Foreskin fibroblast (primary cell): ENCODE measurements around a stretch of chr6.

DNA sequence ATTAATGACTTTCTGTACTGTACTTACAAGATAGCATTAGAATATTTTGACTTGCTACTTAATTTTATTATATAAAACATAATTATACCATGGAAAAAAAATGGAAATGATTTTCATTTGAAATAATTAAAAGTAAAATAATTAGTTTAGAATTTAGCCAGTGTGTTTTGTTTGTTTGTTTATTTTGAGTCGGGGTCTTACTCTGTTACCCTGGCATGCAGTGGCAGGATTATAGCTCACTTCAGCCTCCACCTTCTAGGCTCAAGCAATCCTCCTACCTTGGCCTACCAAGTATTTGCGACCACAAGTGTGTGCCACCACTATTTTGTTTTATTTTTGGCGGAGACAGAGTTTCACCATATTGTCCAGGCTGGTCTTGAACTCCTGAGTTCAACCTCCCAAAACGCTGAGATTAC, 7.2 kb downstream of the STXBP5 start:
- RRBS: no CpG with 5 or more reads among the region's 4 CpGs

DNA sequence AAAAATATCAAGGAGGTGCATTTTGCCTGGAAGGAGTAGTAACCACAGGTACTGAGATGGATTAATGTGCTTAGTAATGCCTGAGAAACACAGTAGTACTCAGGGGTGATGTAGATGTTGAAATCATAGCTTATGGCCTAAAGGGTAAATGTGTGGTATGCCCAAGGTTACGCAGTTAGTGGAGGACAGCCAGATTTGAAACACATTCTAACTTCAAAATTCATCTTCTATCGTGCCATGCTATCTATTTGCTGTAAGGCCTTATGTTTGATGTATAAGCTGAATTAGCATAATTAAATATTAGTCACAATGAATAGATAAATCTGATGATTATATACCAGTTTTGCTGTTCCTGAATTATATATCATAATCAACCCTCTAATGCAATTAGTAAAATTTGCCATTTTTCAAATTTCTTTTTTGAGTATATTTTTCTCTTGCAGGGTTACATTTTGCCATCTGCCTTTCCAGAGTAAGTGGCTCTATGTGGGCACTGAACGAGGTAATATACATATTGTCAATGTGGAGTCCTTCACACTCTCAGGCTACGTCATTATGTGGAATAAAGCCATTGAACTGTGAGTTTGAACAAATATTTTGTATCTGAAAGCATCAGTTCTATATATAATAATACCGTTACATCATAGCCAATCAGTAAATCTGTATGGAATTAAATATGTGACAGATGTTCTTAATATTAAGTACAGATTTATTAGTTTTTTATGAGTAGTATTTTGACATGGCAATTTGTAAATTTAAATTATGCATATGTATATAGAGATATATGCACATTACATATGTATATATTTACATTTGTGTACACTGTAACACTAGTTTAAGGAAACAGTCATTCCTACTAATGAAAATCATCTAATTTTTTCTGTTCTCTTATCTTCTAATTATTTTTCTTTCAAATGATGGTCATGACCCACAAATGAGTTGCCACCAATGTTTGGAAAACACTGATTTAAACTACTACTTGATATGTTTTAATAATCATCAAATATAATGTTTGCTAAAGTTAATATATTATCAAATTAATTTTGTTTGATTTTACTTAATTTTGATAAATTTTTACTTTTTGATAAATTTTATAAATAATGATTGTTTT, 56.3 kb downstream of the STXBP5 start:
- RRBS: no CpG with 5 or more reads among the region's 5 CpGs

DNA sequence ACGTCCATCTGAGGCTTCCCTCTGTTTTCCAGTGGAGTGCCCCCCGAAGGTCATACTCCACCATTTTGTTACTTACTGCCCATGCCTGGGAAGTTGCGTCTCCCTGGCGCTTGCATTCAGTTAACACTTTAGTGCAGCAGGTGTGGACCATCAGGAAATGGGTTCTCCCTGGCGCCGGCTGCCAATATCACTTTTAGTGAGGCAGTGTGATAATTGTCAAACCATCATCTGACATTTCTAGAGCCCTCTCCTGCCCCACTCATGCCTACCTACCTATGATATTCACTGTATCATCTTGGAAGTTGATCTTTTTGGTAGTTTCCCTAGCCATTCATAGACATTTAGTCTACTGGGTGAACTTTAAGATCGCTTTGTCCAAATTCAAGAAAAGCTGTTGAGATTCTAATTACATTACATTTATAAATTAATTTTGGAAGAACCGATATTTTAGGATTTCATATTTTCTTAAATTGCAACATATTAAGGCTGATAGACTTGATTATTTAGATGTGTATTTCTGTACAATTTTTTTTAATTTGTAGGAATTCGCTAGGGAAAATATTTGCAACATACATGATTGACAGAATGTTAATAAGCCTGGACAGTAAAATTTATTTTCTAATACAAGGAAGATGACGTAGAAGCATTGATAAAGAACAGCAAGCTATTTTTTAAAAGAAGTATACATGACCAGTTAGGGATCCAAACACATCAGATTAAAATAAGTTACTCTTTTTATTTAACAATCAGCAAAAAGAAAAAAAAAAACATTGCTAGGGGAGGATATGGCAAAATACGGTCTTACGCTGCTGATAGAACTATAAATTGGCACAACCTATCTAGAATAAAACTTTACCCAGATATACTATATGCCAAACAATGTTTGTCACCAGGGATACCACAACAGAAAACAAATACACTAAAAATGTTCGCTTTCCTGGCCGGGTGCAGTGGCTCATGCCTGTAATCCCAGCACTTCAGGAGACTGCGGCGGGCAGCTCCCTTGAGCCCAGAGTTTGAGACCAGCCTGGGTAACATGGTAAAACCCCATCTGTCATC, 85.1 kb downstream of the STXBP5 start:
- RRBS: no CpG with 5 or more reads among the region's 16 CpGs

- RRBS: no CpG with 5 or more reads among the region's 8 CpGs
Observed at GRCh38 chr6:147321788-147322799, 117.9 kb downstream of the STXBP5 start.

DNA sequence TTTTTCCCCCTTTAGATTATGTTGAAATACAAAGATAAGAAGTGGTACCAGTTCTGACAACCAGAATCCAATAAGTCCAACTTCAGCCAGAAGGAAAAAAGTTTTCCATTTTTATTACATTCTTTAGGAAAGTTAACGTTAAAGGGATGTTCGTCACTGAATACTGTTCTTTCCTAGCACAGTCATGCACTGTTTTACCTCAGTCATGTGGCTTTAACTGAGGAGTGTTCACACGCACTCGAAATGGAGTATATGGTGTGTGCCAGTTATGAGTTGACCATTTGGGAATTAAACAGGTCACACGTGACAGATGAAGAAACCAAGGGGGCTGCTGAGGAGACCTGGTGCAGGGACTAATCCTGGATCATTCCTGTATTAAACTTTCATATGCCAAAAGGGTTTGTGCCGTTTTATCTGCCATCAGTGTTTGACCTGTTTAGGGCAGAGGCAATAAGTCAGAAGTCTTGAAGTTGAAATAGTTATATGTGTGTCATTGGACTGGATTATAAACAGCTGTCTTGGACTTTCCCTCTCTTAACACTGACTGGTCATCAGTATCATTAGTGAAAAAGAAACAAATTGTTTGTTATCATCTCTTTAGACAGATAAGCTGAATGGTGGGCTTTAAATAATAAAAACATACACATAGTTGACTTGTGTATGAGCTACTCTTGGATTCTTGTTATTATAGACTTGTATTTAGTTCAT, 123.6 kb upstream of the SAMD5 start:
- RRBS: no CpG with 5 or more reads among the region's 6 CpGs

DNA sequence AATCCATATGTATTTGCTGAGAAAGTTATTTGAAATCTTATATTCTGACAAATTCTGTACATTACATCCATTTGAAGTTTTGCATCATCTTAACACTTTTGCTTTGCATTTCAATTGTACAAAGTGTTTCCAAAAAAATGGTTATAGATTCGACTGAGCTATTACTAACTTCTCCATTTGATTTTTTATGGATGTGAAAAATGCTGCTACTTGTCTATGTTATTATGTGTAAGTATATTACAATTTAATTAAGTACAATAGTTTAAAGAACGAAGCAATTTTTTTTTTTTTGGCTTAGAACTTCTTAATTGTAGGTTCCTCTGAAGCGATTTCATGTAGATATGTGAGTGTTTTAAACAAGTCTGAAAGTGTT, 121.0 kb upstream of the SAMD5 start:
- RRBS: no CpG with 5 or more reads among the region's 3 CpGs

- RRBS: no CpG with 5 or more reads among the region's 11 CpGs
Observed at GRCh38 chr6:147529787-147530541, 21.5 kb downstream of the SAMD5 start.

DNA sequence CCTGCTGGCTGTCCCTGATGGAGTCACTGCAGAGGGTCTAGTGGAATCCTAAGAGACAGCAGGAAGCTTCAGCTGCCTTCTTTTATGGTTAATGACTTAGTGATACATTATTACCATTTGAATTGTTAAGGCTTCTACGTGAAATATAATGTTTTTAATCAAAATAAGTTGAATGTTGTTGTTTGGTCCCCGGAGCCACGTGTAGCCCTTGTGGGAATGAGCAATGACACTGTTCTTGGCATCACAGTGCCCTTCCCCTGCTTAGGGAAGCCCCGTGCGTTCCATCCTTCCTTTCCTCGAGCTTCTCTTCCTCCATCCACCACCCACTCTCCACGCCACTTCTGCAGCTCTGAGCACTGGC, 111.4 kb downstream of the SAMD5 start:
- RRBS: no CpG with 5 or more reads among the region's 7 CpGs

GRCh38 chr6:148146823-148147022, 195.9 kb upstream of the SASH1 start:
- RRBS: no CpG with 5 or more reads among the region's 3 CpGs

DNA sequence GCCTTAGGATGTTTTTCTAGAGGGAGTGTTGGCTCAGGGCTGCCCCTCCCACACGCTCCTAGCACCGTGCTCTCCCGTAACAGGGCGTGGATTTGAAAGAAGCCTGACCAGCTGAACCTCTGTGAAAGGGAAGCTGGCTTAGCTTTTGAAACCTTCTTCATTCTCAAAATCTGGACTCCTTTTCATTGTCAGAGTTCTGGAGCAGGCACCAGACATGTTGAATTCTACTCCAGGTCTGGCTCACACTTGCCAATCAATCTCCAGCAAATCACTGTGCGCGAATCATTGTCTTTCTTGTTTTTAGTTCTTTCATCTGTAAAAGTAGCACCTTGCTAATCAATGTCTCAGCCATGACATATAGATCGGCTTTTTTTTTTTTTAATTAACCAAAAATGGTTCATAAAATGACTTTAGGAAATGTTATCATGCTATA, 103.3 kb upstream of the SASH1 start:
- RRBS: no CpG with 5 or more reads among the region's 7 CpGs

DNA sequence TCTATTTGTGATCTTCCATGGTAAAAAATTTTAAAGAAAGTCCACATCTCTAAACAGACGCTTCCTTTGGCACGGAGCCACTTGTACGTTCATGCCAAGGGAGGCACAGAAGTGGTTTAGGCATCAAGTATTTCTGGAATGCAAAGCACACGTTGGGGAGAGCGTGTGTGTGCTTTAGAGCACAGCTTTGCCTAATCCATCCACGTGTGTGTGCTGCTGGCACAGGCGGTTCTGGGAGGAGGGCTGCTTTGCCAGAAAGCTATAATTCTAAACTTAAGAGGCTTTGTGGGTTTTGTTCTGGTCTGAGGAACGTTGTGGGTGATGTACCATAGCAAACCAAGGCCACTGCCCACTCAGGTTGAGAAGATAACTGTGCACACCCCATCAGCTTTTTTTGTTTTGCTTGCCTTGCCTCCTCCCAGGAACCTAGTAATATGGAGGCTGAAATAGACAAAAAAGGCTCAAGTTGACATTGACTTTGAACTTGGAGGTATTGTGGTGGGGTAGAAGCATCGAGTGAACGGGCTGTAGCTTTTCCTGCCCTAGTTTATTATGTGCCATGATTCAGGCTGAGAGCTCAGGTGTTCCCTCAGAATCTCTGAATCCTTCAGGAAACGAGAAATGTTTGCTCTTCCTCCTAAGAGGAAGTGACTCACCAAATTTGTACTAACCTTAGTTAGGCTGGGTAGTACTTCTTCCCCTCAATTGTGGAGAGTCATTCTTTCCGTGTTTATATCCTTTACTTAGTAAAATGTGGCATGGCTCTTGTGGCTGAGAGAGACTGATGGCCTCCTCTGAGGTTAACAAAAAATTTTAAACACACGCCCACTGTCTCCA, 98.7 kb downstream of the SASH1 start:
- RRBS: no CpG with 5 or more reads among the region's 13 CpGs

DNA sequence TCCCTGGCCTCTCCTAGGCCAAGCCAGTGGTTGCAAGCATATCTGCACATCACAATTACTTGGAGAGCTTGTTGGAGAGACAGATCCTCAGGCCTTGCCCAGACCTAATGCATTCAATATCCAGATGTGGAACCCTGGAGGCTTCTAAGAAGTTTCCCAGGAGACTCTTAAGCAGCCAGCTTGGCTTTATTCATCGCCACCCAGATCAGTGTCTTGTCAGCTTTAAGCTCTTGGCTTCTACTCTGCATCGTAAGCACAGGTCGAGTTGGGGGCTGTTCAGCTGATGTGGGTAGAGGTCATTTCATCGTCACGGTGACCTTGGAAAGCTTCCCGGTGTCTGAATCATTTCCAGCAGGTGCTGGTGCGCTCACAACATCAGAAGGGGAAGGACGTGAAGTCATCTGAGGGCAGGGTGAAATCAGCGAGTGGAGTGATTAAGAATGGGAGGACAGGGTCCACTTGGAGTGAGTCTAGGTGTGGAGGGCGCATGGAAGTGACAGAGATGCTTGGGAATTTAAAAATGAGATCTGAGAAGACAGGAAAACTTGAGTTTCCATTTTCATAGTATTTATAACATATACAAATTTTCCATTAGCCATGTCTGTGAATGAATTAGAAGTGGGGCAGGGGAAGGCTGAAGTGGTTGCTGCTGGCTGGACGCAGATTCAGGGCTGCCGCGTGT, 112.6 kb downstream of the SASH1 start:
- RRBS: no CpG with 5 or more reads among the region's 13 CpGs

DNA sequence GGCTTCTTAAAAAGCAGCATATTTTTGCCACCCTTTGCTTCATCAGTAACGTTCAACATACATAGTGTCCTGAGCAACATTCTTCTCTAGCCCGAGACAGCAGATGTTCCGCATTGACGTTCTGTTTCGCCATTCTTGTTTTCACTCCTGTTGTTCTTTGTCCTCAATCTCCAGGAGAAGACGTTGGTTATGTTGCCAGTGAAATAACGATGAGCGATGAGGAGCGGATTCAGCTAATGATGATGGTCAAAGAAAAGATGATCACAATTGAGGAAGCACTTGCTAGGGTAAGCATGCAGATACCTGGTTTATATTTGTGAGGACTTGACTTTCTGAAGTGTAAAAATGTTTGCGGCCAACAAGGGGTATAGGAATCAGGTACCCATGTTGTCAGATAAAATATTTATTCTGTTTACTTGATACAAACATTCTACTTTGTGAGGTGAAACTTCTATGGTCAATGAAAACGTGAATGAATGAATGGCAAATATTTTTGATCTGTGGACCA, 131.4 kb downstream of the SASH1 start:
- RRBS: no CpG with 5 or more reads among the region's 11 CpGs

DNA sequence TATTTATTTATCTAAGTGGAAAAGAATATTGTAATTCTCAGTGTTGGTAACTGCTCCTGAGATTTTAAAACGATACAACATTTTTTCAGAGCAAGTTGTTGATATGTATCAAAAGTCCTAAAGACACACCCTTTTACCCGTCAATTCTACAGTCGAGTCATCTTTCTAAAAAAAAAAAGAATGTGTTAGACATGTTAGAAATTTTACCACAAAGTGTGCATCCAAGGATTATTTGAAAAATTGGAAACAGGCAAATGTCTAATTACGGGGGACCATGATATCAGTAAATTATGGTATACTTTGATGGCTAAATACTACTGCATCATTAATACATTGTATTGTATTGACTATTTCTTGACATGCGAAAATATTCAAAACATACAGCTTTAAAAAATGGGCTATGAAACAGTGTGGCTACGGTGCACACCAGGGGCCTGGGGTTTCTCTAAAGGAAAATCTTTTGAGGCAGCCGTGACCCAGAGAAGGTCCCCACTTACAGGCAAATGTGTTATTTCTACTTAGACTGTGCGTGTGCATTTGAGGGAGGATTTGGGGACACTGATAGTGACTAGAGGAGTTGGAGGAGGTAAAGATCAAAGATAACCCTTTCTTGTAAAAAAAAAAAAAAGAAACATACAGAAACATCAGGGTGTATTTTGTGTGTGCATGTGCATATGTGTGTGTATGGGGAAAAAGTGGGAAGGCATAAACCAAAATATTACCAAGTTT, 160.7 kb downstream of the SASH1 start:
- RRBS: no CpG with 5 or more reads among the region's 8 CpGs

DNA sequence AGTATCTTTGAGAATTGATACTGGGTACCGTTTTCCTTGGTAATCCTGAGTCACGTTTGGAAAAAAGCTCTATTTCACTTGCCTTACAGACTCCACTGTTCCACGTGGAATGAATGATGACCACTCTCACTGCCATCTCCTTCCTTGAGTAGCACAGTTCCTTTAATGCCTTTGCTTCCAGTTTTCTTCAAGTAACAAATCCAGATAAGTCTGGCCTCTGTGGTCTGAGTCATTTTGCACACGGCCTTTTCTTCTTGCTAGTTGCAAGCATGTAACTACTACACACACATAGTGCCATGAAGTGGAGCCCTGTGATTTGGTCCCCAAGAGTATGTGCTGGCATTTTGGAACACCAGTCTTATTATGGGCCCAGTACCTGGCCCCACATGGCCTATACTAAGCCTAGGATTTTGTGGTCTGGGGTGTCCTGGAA, 182.8 kb downstream of the SASH1 start:
- RRBS: no CpG with 5 or more reads among the region's 4 CpGs

- RRBS: 94% methylated on average over 4 of the region's 23 CpGs
Observed at GRCh38 chr6:148533451-148534129, 191.0 kb downstream of the SASH1 start.

GRCh38 chr6:148682903-148683447, 63.9 kb upstream of the UST start:
- RRBS: no CpG with 5 or more reads among the region's 5 CpGs

GRCh38 chr6:148750681-148751633, 4.1 kb downstream of the UST start:
- RRBS: no CpG with 5 or more reads among the region's 14 CpGs

GRCh38 chr6:148758325-148759075, 11.7 kb downstream of the UST start:
- RRBS: no CpG with 5 or more reads among the region's 11 CpGs

DNA sequence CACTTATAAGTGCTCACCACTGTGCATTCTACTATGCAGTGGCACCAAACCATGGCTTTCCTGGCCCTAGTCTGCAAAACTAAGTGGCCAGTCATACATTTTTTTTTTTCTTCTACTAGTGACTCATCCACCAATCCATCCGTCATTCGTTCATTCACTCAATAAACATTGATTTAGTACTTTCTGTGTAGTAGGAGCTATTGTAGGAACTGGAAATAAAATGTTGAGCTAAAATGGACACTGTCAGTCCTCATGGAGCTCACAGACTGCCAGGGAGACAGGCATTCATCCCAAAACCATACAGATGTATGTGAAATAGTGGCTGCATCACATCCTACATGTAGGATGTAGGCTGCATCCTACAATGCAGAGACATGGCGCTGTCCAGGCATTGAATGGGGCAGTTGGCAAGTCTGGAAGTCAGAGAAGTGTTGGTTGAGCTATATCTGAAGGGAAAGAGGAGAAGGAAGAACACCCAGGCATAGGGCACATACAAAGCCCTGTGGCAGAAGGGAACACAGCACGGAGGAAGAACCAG, 224.4 kb downstream of the UST start:
- RRBS: no CpG with 5 or more reads among the region's 4 CpGs